Peyer's patch (tissue), 4 donors: ENCODE measurements around a stretch of chr18.

DNA sequence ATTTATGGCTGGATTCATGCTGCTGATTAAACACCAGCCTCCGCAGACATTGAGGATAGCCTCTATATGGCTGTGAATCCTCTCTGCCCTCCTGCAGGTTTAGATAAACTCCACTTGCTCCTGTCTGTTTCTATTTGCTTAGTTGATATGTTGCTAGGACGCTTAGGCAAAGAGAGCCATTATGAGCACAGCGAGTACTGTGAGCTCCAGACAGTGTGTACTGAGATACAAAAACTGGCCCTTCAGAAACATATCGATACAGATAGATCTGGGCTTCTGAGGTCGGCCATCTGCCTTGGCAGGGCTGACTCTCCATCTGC, 127.7 kb downstream of the CHST9 start:
- PRO-cap: no peak
- RAMPAGE, long total RNA, 4 experiments: no peak in any of the 4 experiments

DNA sequence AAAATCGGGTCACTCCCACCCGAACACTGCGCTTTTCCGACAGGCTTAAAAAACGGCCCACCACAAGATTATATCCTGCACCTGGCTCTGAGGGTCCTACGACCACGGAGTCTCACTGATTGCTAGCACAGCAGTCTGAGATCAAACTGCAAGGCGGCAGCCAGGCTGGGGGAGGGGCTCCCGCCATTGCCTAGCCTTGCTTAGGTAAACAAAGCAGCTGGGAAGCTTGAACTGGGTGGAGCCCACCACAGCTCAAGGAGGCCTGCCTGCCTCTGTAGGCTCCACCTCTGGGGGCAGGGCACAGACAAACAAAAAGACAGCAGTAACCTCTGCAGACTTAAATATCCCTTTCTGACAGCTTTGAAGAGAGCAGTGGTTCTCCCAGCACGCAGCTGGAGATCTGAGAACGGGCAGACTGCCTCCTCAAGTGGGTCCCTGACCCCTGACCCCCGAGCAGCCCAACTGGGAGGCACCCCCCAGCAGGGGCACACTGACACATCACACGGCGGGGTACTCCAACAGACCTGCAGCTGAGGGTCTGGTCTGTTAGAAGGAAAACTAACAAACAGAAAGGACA, 325.3 kb upstream of the CHST9 start:
- PRO-cap: no peak
- RAMPAGE, long total RNA, 4 experiments: no peak in any of the 4 experiments

- PRO-cap: no peak
- RAMPAGE, long total RNA, 4 experiments: no peak in any of the 4 experiments
Measured at GRCh38 chr18:28422280-28422785, 245.4 kb upstream of the CDH2 start.

DNA sequence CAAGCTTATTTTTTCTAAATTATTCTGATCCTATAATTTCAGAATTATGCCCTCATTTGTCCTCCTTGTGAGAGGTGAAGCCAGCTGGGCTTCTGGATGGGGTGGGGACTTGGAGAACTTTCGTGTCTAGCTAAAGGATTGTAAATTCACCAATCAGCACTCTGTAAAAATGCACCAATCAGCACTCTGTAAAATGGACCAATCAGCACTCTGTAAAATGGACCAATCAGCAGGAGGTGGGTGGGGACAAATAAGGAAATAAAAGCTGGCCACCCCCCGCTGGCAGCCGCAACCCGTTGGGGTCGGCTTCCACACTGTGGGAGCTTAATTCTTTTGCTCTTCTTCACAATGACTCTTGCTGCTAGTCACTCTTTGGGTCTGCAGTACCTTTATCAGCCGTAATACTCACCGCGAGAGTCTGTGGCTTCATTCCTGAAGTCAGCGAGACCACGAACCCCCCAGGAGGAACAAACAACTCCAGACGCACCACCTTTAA, 623.2 kb downstream of the DSC3 start:
- PRO-cap: no peak
- RAMPAGE, long total RNA, 4 experiments: no peak in any of the 4 experiments

DNA sequence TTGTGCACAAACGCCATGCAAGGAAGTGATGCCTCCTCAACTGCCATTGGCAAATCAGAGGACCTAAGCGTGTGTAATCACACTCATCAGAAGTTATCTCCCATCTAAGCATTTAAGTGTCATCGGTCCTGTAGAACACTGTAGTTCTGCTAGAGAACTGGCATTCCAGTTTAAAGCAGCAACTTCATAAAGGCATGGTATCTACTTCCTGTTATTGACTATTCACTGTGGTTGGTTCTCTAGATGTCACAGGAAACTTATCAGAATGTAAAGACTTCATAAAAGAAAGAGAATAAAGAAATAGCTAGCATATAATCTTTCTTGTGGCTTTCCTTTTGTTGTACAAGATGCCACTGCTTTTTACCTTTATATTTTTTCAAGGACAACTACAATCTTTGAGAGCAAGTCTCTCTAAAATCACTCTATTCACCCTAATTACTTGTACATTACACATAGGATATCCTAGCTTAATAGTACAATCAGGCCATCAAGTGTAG, 492 bp upstream of the DSC1 start:
- PRO-cap: no peak
- RAMPAGE, long total RNA, 4 experiments: no peak in any of the 4 experiments

DNA sequence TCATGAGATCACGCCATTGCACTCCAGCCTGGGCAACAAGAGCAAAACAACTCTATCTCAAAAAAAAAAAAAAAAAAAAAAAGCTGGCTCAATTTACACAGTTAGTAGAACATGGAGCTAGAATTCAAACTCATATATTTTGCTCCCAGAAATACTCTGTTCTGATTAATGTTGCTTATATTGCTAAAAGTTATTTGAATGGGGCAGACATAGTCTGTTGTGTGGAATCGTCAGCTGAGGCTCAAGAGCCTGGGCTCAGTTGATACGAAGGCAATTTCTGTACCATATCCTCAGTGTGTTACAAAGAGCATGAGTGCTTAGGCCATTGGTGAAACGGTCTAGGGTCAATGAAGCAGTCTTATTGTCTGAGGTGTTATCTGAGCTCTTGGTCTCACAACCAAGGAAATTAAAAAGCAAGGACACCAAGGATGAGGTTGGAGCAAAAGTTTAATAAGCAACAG, 40.3 kb upstream of the DSC1 start:
- PRO-cap: no peak
- RAMPAGE, long total RNA, 4 experiments: no peak in any of the 4 experiments

DNA sequence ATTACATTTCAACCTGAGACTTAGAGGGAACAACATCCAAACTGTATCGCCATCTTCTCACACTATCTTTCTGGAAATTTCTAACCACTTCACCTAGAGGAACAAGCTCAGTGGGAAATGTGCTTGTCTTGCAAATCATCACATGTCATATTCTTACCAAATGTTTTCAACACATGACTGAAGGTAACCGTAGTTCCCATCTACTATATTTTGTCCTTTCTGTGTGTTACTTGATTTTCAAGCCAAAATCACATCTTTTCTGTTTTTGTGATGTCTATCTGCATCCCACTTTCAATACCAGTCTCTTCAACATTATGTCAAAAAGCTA, 66.5 kb upstream of the DSC1 start:
- PRO-cap: no peak
- RAMPAGE, long total RNA, 4 experiments: no peak in any of the 4 experiments

GRCh38 chr18:31243636-31244650, 74.0 kb upstream of the DSG1 start:
- PRO-cap: no peak
- RAMPAGE, long total RNA, 4 experiments: no peak in any of the 4 experiments

DNA sequence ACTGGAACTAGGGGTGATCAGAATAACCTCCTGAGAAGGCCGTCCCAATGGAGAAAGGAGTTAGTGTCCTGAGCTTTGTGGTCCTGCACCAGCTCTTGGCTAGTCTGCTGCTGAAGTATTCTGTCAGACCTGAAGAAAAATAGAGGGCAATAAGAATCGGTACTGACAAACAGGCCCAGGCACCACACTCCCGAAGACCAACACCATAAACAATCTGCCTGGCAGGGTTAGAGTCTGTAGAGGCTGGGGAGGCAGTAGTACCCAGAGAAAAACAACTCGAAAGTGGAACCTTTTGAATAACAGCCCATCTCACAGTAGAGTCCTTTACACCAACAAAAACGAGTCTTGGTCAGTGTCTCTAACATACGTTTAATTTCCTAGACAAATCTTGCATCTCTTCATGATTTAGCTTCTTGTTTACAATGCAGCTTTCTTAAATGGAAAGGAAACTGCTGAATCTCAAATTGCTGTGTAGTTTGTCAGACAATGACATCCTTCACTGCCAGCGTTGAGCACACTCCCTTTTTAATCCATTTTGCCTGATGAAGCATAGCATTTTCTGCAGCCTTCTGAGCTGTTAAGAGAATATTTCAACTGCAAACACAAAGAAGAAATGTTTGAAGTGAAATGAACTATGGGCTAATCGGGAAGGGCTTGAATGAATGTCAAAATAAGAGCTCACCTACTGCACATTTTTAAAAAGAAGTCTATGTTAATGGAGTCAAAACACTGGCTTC, 73.1 kb upstream of the DSG1 start:
- PRO-cap: no peak
- RAMPAGE, long total RNA, 4 experiments: no peak in any of the 4 experiments

- PRO-cap: unidirectional peak, minus-strand start at chr18:31490571
- RAMPAGE, long total RNA, 4 experiments: no peak in any of the 4 experiments
Measured at GRCh38 chr18:31490325-31490876, 7.6 kb upstream of the DSG2 start.

GRCh38 chr18:31855612-31856520, 87.1 kb downstream of the TRAPPC8 start:
- PRO-cap: no peak
- RAMPAGE, long total RNA, 4 experiments: start-site peak on the minus strand in 1 of 4 experiments, at chr18:31855687-31855713 at its widest, 20 reads per replicate

GRCh38 chr18:32264628-32265596, 75.1 kb downstream of the MEP1B start:
- PRO-cap: no peak
- RAMPAGE, long total RNA, 4 experiments: no peak in any of the 4 experiments

- PRO-cap: no peak
- RAMPAGE, long total RNA, 4 experiments: no peak in any of the 4 experiments
Measured at GRCh38 chr18:32286890-32288229, 97.5 kb downstream of the MEP1B start.

DNA sequence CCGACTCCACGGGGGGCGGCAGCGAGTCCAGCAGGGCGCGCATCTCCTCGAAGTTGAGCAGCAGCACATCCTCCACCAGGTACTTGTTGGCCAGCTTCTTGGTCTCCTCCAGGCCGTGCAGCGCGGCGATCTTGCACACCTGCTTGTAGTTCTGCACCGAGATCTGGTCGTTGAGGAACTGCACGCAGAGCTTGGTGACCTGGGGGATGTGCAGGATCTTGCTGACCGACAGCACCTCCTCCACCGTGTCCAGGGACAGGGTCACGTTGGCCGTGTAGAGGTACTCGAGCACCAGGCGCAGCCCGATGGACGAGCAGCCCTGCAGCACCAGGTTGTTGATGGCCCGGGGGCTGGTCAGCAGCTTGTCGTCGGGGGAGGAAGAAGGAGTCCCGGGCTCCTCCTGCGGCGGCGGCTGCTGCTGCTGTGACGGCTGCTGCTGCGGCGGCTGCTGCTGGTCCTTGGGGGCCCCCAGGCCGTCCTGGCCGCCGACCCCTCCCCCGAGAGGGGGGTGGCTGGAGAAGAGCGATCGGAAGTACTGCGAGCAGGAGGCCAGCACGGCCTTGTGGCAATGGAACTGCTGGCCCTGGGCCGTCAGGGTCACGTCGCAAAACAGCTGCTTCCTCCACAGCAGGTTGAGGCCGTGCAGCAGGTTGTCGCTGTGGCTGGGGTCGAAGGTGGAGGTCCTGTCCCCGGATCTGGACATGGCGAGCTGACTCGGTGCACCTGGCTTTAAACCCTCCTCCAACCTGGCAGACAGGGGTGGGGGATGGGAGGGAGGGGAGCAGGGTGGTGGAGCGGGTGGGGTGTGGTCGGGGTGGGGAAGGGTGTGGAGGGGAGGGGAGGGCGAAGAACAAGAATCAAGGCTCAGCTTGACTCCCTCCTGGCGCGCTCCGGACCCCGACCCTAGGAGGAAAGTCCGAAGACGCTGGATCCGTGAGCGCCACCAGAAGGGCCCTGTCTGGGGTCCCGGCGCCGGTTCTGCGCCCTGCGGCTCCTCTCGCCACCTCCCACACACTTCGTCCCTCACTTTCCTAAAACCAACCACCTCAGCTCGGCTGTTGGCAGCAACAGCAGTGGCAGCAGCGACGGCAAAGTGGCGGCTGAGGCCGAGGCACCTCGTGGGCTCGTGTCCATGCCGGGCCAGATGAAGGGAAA, 2.6 kb downstream of the KLHL14 start:
- PRO-cap: bidirectional peak, plus-strand start at position 919 of the sequence, minus-strand start at position 703 of the sequence
- RAMPAGE, long total RNA, 4 experiments: no peak in any of the 4 experiments

DNA sequence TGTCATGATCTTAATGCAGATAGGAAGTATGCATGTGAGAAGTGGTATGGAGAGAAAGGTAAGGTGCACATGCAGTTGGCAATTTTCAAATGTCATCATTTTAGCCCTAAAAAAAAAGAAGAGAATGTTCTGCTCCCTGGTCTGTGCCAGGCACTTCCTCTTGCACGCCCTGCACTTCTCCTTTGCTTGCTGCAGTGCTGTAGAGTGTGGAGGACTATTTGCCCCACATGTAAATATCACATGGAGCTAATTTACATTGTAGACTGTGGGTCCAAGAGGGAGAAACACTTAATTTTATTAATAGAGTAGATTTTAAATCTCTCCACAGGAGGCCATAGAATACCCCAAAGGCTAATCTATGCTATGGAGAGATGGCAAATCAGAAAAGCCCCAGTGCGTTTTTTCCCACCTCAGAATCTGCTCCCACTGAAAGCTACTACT, 137.0 kb upstream of the KLHL14 start:
- PRO-cap: no peak
- RAMPAGE, long total RNA, 4 experiments: no peak in any of the 4 experiments

DNA sequence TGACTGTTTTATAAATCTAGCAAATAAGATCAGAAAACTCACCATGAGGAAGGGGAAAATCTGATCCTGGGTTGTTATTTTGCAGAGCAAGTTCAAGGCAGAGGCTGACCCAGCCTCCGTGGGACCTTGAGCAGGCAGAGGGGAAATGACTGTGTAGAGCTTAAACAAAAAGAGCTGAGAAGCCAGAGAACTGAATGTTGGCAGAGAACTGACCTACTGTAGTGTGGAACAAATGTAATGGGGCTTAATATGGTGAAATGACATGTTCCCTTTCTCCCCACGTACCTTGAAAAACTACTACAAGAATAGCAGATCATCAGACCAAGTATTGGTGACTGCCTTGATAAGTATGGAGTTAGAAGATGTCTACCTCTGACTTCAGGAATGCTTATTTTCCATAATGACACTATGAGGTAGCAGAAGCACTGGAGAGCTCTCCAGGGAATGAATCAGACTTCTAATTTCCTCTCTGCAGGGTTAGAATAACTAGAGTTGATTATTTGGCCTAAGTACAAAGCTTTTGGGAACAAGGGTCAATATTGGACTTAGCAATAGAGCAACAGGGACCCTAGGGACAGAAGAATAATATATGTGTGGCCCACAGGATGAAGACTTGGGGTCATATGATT, 304.4 kb downstream of the CCDC178 start:
- PRO-cap: no peak
- RAMPAGE, long total RNA, 4 experiments: no peak in any of the 4 experiments

GRCh38 chr18:33248402-33248654, 192.2 kb downstream of the CCDC178 start:
- PRO-cap: no peak
- RAMPAGE, long total RNA, 4 experiments: no peak in any of the 4 experiments

GRCh38 chr18:33820551-33821814, 243.0 kb downstream of the ASXL3 start:
- PRO-cap: unidirectional peak, minus-strand start at chr18:33820610; unidirectional peak, minus-strand start at chr18:33821188
- RAMPAGE, long total RNA, 4 experiments: start-site peak on the minus strand in 2 of 4 experiments, at chr18:33821067-33821638 at its widest, 5 to 69 reads per replicate

- PRO-cap: unidirectional peak, plus-strand start at chr18:34493344
- RAMPAGE, long total RNA, 4 experiments: no peak in any of the 4 experiments
Measured at GRCh38 chr18:34493162-34493522, 217.0 kb upstream of the DTNA start.

GRCh38 chr18:35159007-35159365, 81.8 kb upstream of the ZNF397 start:
- PRO-cap: no peak
- RAMPAGE, long total RNA, 4 experiments: no peak in any of the 4 experiments